ENCODE data around the genes TMEM140 and STRA8.

GRCh38 chr7:133947425-133948056 is 179.6 kb upstream of the LRGUK start:
- PRO-cap = no peak

DNA sequence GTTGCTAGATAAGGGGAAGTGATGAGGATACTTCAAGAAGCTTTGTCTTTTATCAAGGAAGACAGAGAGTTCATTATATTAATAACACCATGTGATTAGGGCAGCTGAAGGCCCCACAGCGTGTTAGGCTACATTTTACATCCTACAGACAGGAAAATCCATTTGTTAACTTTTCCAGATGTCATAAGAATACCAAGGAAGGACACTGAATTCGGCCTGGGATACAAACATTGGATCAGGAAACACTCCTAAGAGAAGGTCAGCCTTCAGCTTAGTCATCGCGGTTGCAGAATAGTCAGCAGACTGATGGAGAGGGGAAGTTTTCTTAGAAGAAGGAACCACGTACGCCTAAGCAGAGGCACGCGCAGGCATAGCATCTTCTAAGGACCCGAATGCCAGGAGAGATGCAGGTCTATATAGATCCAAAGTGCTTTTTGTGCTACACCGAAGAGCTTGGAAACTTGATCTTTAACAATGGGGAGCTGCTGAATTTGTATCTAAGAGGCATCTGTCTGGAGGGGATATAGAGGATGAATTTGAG is 85.7 kb downstream of the LRGUK start:
- PRO-cap = no peak

- PRO-cap = bidirectional peak, plus-strand start at chr7:134458690, minus-strand start at chr7:134458606
Observed at GRCh38 chr7:134458080-134458904, 608 bp downstream of the AKR1B1 start.

DNA sequence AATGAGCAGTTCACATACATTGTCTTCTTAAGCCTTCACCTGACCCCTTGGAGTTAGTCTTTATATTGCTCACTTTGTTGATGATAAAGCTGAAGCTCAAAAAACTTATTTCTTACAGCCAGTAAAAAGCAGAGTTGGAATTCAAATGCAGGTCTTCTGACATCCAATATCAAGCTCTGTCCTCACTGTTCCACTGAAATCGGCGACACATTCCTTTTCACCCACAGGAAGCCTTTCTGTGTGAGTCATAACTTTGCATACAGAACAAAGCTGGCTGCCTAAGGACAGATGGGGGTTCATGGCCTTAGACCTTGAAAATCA is 21.8 kb upstream of the AKR1B1 start:
- PRO-cap = no peak

GRCh38 chr7:134530276-134530875 is 3.0 kb downstream of the AKR1B10 start:
- PRO-cap = no peak

DNA sequence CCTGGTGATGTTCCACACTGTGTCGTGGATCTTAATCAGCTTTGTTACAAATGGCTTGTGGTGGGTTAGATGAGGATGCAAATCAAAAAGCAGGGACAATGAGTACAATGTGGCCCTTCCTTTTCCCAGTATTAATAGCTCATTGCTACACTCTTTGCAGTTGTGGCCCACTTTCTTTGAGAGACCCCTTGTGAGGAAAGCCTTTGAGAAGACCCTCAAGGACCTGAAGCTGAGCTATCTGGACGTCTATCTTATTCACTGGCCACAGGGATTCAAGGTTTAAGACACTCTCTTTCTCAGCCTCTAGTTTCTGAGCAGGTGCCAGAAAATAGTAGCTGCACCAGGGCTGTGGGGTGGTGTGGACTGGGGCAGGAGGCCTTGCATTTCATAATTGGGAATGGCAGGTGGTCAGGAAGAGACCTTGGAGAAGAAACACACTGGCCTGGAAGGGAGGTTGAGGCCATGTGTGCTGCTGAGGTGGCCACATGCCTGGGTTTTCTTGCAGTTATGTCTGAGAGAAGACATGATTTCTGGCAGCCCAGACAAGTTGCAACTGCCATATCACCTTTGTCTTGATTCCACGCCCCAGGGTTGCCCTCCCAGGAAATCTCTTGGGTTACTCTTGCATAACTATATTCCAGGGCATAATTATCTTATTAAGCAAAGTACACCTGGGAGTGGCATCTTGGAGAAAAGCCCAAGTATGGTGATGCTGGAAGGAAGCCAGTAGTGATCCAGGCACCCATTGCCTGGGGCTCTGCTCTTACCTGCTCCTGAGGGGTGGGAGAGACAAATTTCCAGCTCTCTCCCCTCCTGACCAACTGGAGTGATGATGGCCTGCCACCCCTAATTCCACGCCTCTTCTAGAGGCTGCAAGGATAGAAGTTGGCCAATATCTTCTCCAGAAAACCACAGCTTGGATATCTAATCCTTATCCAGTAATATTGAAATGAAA is 4.7 kb downstream of the AKR1B10 start:
- PRO-cap = no peak

DNA sequence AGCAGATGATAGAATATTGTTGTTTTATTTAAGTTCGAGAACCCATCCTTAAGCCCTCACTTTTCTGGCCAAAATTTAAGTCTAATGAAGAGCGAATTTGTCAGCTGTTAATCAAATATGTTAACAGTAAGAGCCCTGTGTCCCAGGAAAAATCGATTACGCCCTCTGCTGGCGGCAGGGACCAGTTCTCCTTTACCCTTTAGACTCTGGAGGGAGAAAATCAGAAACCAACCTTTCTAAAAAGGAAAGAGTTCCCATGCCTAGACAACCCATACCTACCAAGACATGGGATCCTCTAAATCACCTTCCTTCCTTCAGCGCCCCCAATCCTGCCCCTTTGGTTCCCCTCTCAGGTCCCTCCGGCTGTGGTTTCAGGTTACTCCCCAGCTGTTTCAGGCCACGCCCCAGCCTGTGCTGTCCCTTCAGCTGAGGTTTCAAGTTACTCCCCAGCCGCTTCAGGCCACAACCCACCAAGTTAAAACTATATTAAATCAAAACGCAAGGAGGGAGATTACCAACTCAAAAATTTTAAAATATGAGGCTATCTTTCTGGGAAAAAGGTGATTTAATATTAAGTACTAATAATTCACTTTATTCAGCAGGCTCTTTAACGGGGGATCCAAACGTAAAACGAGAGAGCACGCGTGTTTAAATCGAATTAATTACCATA is 1.4 kb upstream of the AKR1B15 start:
- PRO-cap = no peak

DNA sequence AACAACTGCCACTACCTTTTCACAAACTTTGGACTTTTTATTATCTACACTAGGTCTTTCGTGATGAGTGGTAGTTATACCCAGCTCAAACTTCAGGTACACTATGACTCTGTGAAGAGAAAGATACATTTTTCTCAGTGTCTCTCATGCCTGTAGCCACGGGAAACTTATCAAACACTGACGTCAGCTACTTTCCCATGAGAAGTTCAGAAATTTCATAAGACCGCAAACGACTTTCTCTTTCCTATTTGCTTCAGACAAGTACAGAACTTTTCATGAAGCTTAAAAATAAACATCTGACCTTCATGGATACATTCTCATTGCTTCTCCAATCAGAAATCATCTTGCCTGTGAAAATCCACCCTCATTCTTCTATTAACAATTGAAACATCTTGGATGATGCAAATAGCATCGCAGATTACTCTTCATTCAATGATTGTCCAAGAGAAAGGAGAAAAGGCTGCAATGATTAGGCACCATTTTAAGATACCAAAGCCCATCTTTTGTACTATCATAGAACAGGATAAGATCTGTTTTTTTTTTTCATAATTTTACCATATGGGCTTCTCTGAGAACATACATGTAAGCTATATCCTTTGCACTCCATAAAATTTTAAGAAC is 57.2 kb downstream of the CALD1 start:
- PRO-cap = no peak

GRCh38 chr7:134864796-134865989 is 85.8 kb downstream of the CALD1 start:
- PRO-cap = no peak

- PRO-cap = no peak
Observed at GRCh38 chr7:134905298-134905925, 80.9 kb upstream of the AGBL3 start.

DNA sequence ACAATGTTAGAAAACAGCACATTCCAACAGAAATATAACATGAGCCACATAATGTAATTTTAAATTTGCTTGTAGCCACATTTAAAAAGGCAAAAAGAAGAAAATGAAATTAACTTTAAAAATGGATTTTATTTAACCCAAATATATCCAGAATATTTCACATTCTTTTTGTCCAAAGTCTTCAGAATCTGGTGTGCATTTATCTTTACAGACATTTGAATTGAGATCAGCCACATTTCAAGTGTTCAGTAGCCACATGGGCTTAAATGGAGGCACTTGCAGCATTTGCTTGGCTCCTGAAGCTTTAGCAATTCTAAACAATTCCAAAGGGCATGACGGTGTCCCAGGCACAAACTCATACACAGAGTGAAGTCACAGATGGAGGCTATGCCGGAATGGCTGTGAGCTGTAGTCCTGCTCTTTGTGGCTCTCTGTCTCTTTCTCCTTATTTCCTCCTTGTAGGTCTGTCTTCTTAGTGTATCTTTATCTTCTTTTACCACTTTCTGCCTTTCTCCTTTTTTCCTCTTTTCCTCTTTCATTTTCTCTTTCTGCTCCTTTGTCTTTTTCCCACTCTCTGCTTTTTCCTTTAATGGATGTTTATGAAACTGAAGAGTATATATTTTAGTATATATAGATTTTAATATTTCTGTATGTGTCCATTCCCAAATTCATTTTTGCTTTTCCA is 7.6 kb downstream of the AGBL3 start:
- PRO-cap = no peak

- PRO-cap = unidirectional peak, plus-strand start at chr7:135148087
Observed at GRCh38 chr7:135147669-135148916, at the start of gene TMEM140. TSS of gene TMEM140 (plus strand) at chr7:135148072.

DNA sequence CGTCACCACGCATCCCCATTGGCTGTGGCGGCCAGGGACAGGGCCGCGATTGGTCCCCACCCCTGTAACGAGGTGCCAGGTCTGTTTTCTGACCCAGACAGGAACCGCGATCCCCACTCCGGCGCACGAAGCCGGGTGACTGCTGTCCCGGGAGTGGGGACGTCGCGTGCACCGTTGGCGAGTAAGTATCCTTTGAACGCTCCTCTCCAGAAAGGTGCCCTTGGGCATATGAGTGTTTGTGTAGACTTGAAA is at the start of gene STRA8:
Gene STRA8 (plus strand): TSS at position 116 of the 252 bp plus-strand sequence.
- PRO-cap = no peak

DNA sequence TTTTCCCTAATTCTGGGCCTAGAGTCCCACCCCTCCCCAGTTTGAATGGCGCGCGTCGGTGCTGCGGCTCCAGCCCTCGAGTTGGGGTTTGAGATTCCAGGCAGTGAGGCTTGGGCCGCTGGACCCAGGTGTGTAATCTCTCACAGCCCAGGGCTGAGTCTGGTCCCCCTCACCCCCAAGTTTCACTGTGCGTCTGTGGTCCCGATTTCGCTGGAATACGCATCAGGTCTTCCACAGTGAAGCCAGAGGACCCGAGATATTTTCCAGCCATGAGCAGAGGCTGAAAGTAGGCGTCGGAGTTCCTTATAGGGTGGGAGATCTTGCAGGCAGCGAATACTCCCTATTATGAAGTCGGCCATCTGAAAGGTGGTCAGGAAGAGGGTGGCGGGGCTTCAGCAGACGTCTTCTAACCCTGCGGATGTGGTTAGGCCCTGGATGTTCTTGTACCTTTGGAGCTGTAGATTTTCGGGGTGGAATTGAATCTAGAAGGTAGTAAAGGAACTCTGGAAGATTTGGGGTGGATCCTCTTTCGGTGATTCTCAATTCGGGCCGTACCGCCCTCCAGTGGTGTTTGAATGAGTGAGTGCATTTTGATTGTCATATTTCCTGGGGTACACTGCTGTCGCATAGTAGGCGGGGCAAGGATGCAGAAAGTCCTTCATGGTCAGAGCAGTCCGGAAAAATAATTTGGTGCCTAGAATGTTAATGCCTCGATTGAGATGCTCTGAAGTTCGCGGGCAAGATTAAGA is 544 bp downstream of the NUP205 start:
- PRO-cap = bidirectional peak, plus-strand start at position 343 of the sequence, minus-strand start at position 466 of the sequence; bidirectional peak, plus-strand start at position 661 of the sequence, minus-strand start at position 577 of the sequence

DNA sequence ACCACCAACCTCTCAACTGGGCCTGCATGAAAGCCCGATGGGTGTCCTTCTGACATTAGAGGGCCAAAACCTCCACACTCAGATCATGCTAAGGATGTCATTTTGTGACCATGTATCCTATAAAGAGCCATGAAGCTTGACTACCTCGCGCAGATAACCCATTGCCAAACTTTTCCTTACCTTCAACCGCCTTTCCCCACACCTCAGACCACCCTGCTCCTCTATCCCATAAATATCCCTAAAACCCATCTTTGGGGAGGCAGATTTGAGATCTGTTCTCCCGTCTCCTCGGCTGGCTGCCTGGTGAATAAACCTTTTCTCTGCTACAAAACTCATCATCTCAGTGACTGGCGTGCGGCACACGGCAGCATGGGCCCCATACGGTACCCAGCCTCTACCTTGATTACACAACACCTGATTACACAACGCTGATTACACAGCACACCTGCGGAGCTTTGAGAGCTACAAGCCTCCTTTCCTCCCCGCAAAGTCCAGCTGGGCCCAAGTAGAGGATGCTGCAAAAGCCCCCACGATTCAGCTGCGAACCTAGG is 633 bp upstream of the STMP1 start:
- PRO-cap = no peak

DNA sequence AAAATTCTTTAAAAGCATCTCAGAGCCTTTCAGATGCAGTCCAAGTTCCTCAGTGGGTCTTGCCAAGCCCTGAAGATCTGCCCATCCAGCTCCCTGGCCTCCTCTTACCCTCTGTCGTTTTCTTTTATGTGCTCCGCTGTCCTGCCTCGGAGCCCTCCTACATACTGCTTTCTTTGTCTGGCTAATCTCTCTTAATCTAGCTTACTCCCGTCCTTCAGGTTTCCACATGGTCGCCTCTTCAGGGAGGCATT is 30.4 kb downstream of the SLC13A4 start:
- PRO-cap = no peak

DNA sequence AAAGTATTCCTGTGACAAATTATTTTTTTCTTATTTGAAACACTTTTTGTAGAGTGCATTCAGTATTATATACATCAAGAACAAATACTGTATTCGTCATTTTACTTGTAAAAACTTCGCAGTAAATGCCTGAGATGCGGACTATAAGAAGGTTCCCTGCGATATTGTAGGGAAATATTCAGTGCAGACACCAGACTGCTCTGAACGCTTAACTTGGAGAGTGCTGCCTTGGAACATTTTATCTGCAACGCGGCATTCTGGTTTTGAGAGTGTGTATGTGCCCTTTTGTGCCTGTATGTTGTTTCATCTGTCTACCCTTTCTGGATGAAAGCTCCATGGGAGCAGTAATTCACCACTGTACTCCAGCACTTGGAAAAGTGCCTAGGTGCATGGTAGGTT is 46.8 kb downstream of the MTPN start:
- PRO-cap = no peak

GRCh38 chr7:136870942-136871188 is 2.4 kb downstream of the CHRM2 start:
- PRO-cap = no peak

- PRO-cap = unidirectional peak, plus-strand start at chr7:137513819
Observed at GRCh38 chr7:137513518-137514177, 170.1 kb upstream of the PTN start.

GRCh38 chr7:137870842-137871668 is 24.3 kb upstream of the DGKI start:
- PRO-cap = no peak